SJCRH30 (cell line): ENCODE measurements around a stretch of chr2.

DNA sequence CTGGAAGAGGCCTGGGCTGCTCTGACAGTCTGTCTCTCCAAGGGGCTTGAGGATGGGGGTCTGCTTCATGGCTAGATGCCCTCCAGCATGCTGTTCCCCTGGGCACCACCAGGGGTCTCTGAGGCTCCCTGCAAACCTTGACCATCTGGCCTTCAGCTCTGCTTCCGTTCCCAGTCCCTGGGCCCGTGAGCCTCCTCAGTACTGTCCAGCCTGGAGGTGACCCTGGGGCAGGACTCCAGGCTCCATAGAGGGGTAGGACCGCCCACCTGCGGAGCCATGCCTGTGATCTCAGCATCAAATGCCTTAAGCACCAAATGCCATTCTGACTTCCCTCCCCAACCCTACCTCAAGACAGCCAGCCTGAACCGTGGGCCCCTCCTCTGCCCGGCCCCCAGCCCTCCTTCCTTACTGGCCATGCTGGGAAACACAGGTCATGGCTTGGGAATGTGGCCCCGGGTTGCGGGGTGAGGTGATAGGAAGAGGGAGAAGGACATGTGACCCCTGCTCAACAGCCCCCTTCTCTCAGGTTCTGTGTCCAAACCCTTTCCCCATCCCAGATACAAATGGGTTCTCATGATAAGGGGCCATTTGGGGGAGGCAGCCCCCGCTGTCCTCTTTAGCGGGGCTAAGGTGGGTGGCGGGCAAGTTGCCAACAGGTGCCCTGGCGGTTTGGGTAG, 25.0 kb downstream of the SPEG start:
- RAMPAGE, long total RNA: no peak

DNA sequence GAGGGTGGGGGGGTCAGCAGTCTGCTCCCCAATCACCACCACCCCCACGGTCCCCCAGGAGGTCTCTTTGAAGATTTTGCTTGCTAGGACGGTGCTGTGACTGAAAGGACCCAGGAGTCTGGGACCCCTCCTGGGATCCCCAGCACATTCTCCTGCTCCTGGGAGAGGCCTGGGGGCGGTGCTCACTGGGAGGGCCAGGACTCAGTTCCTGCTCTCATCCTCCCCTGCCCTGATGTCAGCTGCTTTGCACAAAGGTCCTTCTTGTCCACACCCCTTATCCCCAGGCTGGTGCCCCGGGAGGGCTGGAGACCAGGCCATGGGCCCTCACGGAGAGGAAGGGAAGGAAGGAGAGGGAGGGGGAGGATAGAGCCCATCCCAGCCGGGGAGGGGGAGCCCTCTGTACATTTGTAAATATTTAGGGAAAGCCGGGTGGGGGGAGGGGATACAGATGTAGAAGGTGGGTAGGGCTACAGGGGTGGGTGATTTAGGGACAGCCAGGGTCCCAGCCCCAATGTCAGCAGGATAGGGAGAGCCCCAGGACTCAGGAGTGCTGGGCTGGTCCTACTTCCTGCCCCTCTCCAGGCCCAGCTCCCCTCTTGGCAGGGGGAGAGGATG, 5.5 kb downstream of the CHPF start:
- RAMPAGE, long total RNA: no peak

GRCh38 chr2:219538575-219539444, 4.8 kb downstream of the CHPF start:
- RAMPAGE, long total RNA: no peak

- RAMPAGE, long total RNA: no peak
Observed at GRCh38 chr2:219551866-219552291, 8.1 kb downstream of the TMEM198 start.

DNA sequence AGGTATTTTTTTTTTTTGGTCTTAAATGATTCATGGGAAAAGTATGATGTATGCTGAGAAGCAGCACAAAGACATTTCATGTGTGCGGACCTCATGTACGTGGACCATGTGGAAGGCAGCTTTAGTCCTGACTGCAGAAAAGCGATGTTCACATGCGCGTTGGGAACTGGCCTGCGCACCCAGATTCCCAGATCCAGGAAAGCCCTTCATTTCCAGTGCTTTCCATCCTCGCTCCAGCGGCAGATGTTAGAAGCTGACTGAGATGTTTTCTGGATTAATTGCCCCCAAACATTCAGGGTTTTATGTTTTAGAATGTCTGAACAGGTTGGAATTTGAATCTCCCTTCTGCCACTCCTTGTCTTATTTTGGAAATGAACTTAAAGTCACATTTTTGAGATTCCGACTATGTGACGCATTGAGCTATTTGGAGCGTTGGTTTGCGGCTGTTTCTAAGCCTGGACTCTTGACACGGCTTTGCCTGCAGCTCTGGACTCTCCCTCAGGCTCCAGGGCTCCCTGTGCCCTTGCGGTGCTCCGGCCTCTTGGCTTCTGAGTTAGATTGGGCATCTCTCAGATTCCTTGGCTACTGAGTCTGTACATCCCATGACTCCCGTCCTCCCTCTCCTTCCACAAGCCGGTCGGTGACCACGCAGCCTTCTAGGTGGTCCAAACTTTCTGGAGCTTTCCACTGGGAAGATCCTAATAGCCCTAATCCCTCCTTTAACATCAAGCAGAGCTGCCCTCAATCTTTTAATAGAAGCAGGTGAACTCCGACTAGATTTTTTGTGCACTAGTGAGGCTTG, 61.6 kb downstream of the SLC4A3 start:
- RAMPAGE, long total RNA: no peak

- RAMPAGE, long total RNA: no peak
Observed at GRCh38 chr2:219766335-219767133, 139.1 kb downstream of the SLC4A3 start.

GRCh38 chr2:221501193-221501929, 70.7 kb downstream of the EPHA4 start:
- RAMPAGE, long total RNA: no peak

DNA sequence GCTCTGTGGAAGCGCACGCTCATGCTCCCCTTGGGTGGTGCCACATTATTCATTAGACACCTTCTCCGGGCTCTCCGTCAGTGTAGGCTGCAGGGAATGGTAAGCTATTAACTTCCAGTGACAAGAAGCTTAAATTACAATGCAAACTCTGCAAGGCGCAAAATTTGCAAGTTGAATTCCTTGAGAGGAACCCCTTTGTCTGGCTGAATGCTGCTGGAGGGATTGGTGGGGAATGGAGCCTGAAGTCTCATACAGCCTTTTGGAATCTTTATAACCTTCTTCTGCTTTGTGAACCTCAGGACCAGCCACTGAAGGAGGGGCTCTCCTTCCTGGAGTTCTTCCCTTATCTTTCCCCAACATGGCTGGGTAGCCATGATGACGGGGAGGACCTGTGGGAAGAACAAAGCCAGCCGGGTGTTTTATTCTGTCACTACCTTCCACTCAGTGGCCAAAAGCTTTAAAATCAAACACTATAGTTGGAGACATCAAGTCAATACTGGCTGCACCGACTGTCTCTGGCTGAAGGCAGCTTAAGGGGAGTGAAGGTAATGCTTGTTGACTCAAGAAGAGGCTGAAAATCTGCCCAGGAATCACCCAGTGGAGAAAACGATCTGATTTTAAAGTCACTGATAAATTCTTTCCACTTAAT, 221.0 kb upstream of the EPHA4 start:
- RAMPAGE, long total RNA: no peak

DNA sequence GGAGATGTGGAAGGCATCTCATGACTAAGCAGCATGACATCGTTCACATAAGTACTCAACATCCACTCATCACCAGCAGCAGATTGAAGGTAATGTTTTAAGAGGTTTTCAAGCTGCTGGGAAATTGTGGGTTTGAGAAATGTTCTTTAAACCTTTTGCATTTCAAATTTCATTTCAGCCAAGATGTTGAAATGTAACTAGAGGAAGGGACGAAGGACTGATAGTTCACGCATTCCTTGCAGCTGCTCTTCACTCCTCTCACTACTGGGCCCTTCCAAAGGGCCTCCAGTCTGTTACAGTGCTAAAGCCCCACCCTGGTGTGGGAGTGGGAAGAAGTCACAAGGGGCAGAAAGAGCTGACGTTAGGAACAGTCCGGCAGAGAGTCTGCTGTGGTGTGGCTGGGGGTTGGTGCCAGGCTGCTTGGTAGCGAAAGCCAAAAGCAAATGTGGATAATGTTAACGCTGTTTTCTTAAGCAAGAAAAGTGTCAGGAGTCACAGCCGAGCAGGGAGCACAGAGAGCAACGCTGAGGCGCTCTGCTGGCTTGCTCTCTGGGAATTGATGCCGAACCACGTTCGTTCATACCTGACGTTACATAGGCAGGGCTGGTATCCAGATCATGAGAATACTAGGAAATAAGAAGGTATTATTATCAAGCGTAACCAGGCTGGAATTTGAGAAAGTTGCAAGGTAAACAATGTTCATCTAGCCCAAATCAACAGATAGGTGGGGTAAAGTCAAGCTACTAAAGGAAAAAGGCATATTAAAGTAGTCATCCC, 324.7 kb upstream of the EPHA4 start:
- RAMPAGE, long total RNA: no peak

- RAMPAGE, long total RNA: no peak
Observed at GRCh38 chr2:221984357-221984779, 314.4 kb downstream of the PAX3 start.

DNA sequence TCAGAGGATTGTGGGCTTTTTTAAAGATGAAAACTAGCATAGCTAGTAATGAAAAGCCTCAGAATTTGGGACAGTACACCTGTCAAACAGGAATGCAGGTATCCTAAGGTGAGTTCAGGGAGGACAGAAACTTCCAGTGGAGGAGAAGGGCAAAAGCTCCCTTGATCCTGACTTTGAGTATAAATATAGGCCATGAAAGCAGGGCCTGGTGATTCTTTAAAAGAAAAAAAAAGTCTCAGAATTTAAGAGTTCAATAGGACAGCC, 63.3 kb downstream of the PAX3 start:
- RAMPAGE, long total RNA: no peak

DNA sequence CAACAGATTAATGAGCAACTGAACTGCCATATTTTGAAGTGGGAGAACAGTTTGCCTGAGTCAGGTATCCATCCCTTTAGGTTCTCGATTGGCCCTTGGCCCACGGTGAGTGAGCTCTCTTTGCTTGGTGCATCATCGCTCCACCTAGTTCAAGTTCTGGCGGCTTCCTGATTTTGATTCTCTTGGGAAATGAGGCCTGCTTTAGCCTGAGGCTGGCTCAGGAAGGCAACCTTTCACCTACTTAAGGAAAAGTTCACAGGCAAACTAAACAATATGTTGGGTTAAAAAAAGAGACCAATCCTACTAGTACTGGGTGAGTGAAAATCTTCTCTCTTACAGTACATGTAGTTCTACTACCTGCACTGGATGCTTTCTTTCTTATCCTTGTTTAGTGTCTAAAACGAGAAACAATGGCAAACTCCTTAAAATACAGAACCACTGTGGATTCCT, 935 bp upstream of the ACSL3 start:
- RAMPAGE, long total RNA: no peak

GRCh38 chr2:222879186-222879842, 18.5 kb downstream of the ACSL3 start:
- RAMPAGE, long total RNA: no peak

- RAMPAGE, long total RNA: no peak
Observed at GRCh38 chr2:222882286-222882705, 21.5 kb downstream of the ACSL3 start.

DNA sequence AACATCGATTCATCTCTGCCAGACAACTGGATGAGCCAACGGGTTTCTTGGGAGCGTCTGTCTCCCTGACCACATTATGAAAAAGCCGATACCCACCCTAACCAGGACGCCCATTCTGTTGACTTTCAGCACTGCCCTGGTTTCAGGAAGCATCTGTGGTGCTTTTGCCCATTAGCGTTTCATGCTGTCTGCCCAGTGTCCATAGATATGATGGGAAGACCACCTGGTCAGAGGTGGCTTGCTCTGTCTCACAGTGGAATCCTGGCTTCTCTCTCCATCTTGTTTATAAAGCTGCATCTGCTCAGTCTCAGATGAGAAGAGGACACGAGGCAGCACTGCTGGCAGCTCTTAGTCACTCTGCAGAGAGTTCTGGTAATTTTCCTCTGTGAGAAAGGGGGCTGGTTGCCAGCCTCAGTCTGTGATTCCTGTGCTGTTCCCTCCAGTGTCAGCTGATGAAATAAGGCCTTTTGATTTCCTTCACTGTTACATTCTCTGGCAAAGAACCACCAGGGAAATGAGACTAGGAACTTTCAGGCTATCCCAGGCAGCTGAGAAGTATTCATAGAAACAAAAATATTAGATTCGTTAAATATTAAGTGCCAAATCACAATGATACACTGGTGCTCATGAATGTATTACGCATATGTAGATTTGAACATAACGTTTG, 57.7 kb upstream of the KCNE4 start:
- RAMPAGE, long total RNA: no peak

DNA sequence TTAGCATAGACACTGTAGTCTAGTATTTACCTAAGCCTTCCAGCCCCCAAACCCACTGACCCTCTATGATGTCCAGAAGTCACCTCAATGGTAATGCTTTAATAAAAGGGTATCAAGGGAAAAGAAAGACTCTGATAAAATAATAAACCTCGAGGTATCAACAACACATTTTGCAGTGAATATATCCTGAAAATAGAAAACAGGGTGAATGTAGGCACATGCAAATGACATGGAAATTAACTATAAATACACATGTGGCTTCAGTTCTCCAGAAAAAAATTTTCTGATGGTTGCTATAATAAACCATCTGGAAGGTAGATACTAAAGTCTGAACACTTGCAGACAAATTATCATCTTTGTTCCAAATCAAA, 14.2 kb downstream of the SCG2 start:
- RAMPAGE, long total RNA: no peak

- RAMPAGE, long total RNA: no peak
Observed at GRCh38 chr2:223725369-223725887, 112.0 kb downstream of the AP1S3 start.

- RAMPAGE, long total RNA: no peak
Observed at GRCh38 chr2:223760730-223761558, 76.4 kb downstream of the AP1S3 start.

DNA sequence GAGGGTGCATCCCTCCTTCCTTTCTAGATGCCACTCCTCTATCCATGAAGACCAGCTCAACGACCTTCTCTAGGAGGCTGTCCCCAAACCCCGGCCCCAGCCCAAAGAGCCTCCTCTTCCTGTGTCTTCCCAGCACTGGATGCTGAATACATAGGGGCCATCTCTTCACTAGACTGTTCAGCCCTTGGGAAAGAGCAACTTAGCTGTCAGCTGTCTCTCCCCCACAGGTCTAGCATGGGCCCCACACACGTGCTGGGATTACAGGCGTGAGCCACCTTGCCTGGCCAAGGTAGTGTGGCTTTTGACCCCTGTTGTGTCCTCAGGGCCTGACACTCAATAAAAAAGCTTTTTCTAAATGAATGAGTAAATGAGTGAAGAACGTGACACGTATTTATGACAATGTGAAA, 3.7 kb downstream of the WDFY1 start:
- RAMPAGE, long total RNA: no peak

DNA sequence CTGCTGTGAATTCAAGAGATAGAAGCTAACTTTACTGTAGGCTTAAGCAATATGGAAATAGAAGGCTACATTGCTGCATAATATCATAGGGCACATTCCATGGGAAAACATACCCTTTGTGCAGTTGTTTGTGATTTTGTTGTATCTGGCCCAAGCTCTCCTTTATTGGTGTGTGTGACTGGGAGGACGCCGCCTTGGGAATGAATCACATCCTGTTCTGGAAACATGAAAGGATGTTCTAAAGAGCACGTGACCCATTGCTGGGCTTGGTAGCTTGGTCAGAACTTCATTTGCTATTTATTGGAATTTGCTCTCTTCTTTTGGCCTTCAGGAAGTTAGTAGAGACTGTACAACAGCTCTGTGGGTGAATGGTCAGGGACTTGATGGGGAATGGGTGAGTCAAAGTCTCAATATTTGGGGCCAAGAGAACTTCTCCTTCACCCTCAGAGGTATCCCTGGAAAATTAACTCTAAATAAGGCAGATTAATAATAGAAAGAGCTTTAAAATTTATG, 106.8 kb upstream of the SERPINE2 start:
- RAMPAGE, long total RNA: no peak